Measurements from ENCODE around the gene FMNL1.

DNA sequence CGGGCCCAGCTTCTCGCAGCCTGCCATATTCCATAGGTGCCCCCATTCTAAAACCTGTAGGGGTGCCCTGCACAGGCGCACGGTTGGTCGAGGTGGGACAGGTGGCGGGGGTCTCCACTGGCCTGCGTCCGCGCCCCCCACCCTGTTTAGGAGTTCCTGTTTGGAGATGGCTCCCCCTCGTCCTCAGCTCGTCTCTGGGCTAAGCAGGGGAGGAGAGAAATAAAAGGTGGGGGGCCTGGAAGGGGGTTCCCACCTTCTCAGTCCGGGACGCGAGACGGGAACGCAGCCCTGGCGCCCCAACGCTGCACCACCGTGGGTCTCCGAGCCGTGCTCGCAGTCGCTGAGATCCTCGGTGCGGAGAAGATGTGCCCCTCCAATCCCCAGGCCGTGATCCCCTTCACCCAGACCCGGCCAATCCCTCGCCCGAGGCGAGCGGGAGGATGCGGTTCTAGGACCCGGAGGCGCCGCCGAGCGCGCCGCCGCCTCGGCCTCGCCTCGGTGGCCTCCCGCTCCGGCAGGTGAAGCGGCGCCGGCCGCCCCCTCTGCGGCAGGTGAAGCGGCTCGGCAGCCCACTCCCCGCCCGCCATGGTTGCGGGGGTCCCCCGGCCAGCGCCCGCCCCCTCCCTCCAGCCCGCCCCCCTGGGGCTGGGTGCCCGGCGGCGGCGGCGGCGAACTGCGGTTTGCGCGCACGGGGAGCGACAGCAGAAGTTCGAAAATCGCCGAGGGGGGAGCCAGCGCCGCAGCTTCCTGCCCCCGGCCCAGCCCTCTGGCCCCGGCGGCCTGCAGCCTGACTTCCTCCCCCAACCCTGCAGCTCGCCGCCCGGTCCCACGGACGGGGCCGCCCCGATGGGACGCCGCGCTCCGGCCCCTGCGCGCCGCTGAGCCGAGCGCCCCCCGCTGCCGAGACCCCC lies at the start of gene FMNL1:
Gene FMNL1 (plus strand): TSS at position 790 of the 911 bp plus-strand sequence.
- PRO-cap, result bidirectional peak, plus-strand start at position 706 of the sequence, minus-strand start at position 675 of the sequence; bidirectional peak, plus-strand start at position 764 of the sequence, minus-strand start at position 768 of the sequence
- RRBS, 2 experiments, result 1 to 2% methylated on average over 51 to 63 of the region's 96 CpGs

GRCh38 chr17:45248132-45248527 lies 13.8 kb downstream of the SPATA32 start:
- PRO-cap, result no peak
- RRBS, 2 experiments, result no CpG with 5 or more reads among the region's 33 CpGs

- PRO-cap, result no peak
- RRBS, 2 experiments, result no CpG with 5 or more reads among the region's 13 CpGs
Observed at GRCh38 chr17:45293267-45294489, 23.1 kb downstream of the MAP3K14 start.

DNA sequence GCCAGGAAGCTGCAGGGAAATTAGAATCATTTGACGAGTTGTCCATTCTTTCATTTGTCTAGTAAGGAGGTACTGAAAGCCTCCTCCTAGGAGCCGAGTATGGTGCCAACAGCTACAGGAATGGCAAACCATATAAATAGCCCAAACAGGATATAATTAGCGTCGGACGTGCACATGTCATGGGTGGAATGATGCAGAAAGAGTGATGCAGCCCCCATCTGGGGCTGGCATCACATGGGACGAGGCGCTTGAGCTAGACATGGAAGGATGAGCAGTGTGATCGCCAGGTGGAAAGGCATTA lies 52.3 kb downstream of the ARHGAP27 start:
- PRO-cap, result no peak
- RRBS, 2 experiments, result no CpG with 5 or more reads among the region's 8 CpGs

DNA sequence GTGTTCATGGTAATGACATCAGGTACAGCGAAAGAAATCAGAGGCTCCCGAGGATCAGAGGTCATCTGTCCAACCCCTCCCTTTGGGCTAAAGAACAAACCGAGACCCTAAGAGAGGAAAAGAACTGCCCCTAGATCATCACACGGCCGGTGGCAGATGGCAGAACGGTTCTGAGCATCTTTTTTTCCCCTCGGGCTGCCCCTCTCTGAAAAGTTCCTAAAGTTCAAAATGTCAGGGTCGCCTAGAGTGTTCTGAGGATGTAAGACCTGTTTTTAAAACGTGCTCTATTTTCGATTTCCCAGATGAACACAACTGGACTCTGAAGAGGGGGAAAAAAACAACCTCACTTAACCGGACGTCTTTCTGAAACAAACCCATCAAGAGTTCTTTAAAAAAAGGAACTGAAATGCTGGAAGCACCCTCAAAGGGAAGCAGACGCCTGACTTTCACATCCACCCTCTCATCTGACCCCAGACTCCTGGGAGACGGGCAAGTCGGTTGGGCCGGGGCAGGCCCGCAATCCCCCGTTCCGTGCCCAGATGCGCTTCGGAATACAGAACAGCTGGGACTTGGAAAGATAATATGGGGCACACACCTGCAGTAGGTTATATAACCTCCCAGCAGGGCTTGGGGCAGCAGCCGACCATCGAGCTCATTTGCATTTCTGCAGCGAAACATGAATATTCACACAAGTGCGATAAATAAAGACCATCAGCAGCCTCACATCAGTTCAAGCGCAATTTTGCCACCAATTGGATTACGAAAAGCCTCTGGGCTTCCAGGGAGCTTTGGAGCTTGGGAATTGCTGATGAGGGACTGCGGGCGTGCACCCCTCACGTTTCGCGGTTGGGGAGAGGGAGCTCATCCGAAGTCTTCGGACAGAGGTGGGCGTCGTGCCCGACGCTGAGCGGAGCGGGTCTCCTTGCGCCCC lies 3.8 kb downstream of the ARHGAP27 start:
- PRO-cap, result no peak
- RRBS, 2 experiments, result no CpG with 5 or more reads among the region's 41 CpGs

DNA sequence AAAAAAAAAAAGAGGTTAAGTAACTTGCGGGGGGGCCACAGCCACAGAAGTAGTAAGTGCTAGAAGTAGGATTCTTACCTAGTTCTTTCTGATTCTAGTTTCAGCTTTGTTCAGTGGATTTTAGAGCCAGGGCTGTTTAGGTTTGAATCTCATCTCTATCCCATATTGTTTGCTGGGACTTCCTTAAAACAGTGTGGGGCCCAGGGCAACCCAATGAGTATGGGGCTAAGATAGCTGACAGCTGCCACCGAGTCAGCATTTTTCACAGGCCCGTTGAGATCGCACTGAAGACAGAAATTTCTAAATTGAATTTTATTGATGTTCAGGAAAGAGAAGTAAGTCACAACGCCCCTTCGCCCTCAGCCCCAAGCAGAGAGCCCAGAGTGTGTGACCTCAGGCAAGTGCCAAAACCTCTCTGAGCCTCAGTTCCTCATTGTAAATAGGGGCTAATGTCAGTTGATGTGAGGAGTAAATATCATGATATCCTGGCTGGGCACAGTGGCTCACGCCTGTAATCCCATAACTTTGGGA lies 4.0 kb upstream of the PLEKHM1 start:
- PRO-cap, result no peak
- RRBS, 2 experiments, result no CpG with 5 or more reads among the region's 7 CpGs

DNA sequence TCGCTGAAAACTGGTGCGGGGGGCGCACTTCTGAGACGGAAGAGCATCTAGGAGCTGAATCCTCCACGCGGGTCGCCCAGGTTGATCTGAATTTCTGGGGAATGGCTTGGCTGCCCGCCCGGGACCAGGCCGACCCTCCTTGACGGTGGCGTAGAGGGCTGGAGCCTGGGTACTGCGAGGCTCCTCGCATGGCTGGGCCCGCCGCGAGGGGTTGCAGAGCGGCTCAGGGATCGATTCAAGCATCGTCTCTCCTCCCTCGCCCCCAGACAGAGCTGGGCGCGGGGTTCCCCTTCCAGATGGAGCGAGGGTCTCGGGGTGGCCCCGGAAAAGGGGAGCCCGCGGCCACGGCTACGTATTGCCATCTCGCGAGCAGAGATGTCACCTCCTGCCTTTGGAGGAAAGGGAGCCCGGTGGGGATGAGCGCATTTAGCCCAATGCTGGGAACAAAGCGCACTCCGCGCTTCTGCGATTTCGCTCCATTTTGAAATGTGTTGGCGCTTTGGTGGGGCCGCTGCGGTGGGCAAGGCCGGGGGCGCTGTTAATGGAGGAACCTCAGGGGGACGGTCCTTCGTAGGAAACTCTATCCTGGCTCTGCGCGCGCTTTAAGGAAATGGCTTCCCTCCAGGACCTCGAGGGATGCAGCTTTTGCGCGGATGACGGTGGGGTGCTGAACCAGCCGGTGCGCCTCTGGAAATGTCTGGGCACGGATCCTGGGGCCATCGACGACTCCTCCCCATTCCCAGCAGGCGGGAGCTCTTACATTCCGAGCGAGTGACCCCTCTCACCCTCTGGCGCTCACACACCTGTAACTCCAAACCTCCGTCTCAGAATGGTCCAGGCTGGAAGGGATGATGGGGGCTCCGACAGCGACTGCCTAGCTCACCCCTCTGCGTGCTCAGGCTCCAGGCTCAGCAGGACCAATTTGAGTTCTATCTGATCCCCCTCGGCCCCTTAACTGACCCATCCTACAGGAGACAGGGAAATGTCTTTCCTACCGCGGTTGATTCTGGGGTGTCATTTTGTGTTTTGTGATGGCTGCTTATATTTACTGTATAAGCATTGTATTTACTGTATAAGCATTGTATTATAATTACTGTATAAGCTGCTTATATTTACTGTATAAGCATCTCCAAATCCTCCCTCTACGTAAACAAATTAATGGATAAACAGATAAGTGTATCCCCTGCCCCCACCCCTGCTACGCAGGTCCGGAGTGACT lies 3.0 kb downstream of the MAPT start:
- PRO-cap, result no peak
- RRBS, 2 experiments, result 16 to 96% methylated on average over 6 of the region's 72 CpGs

DNA sequence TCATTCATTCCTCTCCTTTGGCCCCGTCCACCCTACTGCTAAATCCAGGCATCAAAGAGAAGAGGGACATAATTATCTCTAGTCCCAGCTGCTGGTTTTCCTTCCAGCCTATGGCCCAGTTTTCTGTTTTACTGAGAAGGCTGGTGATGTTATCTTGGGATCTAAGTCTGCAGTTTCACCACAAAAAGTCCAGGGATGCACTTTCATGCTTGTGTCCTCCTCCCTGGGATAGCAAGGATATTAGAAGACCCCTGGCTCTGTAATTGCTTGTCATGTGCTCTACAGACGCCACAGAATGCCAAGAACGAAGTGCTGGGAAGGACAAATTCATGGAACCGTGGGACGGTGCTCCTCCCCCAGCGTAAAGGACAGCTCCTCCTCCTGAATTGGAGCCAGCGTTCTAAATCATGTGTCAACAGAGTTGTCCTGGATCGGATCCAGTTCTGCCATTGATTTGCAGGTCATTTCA lies 8.5 kb downstream of the MAPT start:
- PRO-cap, result no peak
- RRBS, 2 experiments, result no CpG with 5 or more reads among the region's 8 CpGs

DNA sequence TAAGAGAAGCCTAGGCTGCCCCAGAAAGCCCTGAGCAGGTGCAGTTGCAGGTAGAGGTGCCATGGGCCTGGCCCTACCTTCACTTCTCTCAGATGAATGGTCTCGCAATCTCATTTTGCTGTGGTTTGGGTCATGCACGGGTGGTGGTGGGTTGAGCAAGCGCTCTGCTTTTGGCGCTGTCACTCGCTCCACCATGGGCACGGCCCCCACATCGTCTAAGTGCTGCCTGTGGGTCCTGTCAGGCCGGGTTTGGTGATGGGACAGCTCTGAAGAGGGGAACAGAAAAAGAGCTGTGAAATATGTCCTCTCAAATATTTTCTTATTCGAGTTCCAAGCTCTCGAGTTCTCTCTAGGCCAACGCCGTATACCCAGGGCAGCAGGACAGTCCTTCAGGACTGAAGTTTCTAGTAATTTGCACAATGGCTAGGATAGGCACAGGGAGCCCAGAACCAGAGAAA lies 39.9 kb downstream of the STH start:
- PRO-cap, result no peak
- RRBS, 2 experiments, result no CpG with 5 or more reads among the region's 12 CpGs

DNA sequence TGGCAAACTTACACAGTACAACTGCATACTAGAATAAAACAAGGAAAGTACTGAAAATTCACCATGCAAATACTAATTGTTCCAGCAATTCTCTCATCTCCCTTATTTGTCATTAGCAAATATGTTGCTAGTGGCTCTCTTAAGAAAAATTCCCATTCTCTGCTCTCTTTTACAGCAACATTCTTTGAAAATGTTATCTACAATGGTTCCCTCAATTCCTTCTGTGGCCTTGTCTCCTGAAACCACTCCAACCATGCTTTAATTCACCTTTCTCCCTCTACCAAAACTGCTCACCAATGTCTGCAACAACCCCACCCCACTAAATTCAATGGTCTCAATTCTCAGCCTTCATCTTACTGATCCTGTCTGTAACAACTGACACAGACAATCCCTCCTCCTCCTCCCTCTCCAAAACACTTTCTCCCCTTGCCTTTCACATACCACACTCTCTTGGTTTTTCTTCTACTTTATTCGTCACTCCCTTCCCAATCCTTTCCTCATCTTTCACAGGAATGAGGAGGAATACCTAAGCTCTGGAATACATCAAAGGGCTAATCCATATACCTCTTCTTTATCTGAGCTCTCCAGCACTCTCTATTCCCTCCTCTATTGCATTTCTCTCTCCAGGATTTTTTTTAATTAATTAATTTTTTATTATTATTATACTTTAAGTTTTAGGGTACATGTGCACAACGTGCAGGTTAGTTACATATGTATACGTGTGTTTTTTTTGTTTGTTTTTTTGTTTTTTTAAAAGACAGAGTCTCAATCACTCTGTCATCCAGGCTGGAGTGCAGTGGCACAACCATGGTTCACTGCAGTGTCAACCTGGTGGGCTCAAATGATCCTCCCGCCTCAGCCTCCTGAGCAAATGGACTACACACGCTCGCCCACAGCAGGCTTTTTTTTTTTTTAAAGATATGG lies 65.4 kb downstream of the STH start:
- PRO-cap, result no peak
- RRBS, 2 experiments, result no CpG with 5 or more reads among the region's 6 CpGs

DNA sequence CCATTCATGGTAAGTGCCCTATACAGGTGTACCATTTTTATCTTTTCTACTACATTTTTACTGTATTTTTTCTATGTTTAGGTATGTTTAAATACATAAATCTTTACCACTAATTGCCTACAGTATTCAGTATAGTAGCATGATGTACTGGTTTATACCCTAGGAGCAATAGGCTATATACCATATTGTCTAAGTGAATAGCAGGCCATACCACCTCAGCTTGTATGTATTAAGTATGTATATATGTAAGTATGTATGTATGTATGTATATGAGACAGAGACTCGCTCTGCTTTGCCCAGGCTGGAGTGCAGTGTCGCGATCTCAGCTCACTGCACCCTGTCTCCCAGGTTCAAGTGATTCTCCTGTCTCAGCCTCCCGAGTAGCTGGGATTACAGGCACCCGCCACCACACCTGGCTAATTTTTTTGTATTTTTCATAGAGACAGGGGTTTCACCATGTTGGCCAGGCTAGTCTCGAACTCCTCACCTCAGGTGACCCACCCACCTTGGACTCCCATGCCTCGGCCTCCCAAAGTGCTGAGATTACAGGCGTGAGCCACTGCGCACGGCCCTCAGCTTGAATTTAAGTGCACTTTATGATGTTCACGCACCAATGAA lies 92.6 kb downstream of the STH start:
- PRO-cap, result no peak
- RRBS, 2 experiments, result no CpG with 5 or more reads among the region's 11 CpGs

- PRO-cap, result no peak
- RRBS, 2 experiments, result no CpG with 5 or more reads among the region's 4 CpGs
Observed at GRCh38 chr17:46098265-46098861, 94.9 kb downstream of the KANSL1 start.

DNA sequence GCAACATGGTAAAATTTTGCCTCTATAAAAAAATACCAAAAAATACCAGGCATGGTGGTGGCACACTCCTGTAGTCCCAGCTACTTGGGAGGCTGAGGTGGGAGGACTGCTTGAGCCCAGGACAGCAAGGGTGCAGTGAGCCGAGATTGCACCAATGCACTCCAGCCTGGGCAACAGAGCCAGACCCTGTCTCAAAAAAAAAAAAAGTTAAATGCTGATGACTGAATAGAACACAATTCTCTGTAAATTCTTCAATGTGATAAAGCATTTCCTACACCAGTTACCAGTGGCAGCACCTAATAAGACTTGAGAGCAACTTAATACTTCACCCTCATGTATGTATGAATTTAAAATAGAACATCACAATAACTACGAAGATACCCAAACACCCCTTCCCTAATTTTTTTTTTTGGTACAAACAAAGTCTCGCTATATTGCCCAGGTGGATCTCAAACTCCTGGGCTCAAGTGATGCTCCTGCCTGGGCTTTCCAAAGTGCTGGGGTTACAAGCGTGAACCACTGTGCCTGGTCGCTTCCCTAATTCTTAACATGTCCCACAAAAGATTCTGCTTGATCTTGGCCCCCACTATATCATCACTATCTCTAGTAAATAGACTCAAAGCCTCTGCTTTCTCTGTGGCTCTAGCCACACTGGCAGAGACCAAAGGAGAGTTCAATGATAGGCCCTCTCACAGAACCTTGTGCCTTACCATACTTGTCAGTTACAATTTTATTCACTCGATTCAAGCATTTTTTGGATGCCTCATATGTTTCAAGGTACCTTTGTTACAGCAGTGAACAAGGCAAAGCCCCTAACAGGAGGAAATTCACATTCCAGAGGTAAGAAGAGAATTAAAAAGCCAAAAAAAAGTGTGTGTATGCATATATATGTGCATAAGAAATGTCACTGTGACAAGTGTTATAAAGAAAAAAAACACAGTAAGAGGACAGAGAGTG lies 65.4 kb downstream of the KANSL1 start:
- PRO-cap, result no peak
- RRBS, 2 experiments, result no CpG with 5 or more reads among the region's 6 CpGs

DNA sequence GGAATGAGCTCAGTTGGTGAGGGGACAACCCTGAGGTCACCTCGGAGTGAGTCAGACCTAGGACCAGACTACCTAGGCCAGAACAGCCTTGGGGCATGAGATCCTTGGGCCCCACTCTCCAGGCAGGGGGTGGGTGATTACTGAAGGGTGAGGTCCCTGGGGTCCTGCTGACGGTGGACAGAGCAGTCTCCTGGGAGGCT lies 15.9 kb downstream of the WNT9B start:
- PRO-cap, result no peak
- RRBS, 2 experiments, result no CpG with 5 or more reads among the region's 2 CpGs

GRCh38 chr17:46998685-46998884 lies 19.5 kb upstream of the RPRML start:
- PRO-cap, result no peak
- RRBS, 2 experiments, result no CpG with 5 or more reads among the region's 2 CpGs

- PRO-cap, result no peak
Observed at GRCh38 chr17:47217385-47217584, 8.1 kb downstream of the MYL4 start.

DNA sequence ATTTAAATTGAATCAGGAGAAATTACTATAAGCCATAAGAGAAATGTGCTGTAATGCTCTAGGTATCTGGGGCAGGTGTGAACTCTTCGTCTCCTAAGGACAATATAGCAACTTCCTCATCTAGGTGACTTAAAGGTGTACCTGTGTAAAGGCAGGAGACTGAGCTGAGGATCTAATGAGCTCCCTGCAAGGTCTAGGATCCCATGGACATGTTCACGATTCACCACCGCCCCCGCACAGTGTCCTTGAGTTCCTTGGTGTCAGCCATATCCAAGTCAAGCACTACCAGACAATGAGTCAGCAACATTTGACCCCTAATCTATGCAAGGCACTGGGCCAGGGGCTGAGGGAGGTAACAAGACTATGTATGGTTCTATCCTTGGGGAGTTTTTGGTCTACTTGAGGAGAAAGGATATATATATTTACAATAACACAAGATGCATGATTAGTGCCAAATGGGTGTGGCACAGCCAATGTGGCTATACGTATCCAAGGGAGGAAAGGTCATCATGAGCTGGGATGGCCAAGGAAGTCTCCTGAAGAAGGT lies 34.9 kb downstream of the ITGB3 start:
- PRO-cap, result no peak
- RRBS, 2 experiments, result no CpG with 5 or more reads among the region's 5 CpGs

- PRO-cap, result no peak
- RRBS, 2 experiments, result 60% methylated on average over 1 of the region's 2 CpGs; no CpG with 5 or more reads in 1 of the 2 experiments
Observed at GRCh38 chr17:47310362-47310793, 13.4 kb upstream of the EFCAB13 start.

- PRO-cap, result no peak
- RRBS, 2 experiments, result no CpG with 5 or more reads among the region's 1 CpG
Observed at GRCh38 chr17:47417572-47417957, 93.8 kb downstream of the EFCAB13 start.

DNA sequence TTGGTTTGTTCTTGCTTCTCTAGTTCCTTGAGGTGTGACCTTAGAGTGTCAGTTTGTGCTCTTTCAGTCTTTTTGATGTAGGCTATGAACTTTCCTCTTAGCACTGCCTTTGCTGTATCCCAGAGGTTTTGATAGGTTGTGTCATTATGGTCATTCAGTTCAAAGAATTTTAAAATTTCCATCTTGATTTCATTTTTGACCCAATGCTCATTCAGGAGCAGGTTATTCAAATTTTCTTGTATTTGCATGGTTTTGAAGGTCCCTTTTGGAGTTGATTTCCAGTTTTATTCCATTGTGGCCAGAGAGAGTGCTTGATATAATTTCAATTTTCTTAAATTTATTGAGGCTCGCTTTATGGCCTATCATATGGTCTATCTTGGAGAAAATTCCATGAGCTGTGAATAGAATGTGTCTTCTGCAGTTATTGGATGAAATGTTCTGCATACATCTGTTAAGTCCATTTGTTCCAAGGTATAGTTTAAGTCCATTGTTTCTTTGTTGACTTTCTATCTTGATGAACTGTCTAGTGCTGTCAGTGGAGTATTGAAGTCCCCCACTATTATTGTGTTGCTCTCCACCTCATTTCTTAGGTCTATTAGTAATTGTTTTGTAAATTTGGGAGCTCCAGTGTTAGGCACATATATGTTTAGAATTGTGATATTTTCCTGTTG lies 94.0 kb upstream of the NPEPPS start:
- PRO-cap, result no peak
- RRBS, 2 experiments, result no CpG with 5 or more reads among the region's 1 CpG